Mesenchymal stem cell of adipose (primary cell): ENCODE results near the gene JAKMIP1.

DNA sequence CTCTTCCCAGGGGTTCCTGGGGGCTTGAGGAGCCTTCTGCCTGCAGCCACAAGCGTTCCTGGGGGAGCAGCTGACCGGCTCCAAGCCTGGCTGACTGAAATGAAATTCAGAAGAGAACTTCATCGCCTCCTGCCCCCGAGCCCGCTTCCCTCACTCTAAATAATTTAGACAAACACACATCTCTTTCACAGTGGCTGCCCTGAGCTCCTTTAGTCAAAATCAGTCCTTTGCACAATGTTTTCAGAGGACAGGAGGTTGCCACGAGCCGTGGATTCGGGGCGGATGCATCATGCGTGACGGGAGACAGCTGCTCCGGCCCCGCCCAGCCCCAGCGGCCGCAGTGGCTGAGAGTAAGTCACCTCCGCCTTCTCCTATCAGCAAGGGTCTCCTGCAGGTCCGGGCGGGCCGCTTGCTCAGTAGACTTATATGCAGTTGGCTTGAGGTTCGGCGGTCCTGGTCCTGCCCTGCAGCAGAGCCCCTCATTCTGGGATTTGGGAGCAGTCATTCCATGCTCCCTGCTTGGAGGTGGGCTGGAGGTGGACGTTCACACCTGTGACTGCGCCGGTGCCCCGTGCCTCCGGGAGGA is 86.5 kb upstream of the ADRA2C start:
- CAGE, long polyA plus RNA = no peak

- CAGE, long polyA plus RNA = no peak
These were observed 58.1 kb upstream of the ADRA2C start for GRCh38 chr4:3707898-3708641.

- CAGE, long polyA plus RNA = no peak
These were observed 96.4 kb downstream of the ADRA2C start for GRCh38 chr4:3862507-3863042.

- CAGE, long polyA plus RNA = no peak
These were observed 153.2 kb downstream of the OTOP1 start for GRCh38 chr4:4073481-4074006.

- CAGE, long polyA plus RNA = no peak
These were observed 87.8 kb downstream of the OTOP1 start for GRCh38 chr4:4138917-4139328.

DNA sequence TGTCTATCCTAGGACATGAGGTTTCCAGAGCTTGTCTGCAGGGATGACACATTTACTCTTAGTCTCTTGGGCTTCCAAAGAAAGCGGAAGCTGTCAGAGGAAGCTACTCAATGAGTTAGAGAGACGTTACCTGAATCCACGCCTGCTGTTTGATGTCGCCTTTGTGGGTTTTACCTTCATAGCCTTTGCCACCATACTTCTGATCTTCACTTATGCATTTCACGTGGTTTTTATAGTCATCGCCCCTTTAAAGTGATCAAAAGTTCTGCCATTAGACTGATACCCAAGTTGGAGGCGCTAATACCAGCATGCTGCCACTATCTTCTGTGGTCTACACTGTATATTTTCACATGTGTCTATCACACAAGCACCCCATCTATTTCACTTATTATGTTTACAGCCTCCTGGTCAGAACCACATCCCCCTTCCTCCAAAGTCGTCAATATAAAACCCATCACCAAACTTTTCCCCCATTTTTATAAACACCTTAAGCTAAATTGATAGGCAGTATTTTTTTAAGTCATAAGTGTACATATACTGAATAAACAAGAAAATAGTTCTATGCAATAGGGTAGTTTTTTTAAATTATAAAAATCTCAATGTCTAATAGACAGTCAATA is 8.2 kb downstream of the LYAR start:
- CAGE, long polyA plus RNA = no peak

GRCh38 chr4:4348366-4349021 is 38.4 kb upstream of the NSG1 start:
- CAGE, long polyA plus RNA = no peak

- CAGE, long polyA plus RNA = no peak
These were observed 57.1 kb downstream of the STX18 start for GRCh38 chr4:4484586-4485272.

GRCh38 chr4:4851728-4851971 is 7.8 kb upstream of the MSX1 start:
- CAGE, long polyA plus RNA = no peak

GRCh38 chr4:4990759-4991541 is 28.3 kb downstream of the CYTL1 start:
- CAGE, long polyA plus RNA = no peak

GRCh38 chr4:5526028-5526450 is 182.3 kb downstream of the EVC2 start:
- CAGE, long polyA plus RNA = no peak

GRCh38 chr4:5825376-5825834 is 67.5 kb downstream of the CRMP1 start:
- CAGE, long polyA plus RNA = no peak

DNA sequence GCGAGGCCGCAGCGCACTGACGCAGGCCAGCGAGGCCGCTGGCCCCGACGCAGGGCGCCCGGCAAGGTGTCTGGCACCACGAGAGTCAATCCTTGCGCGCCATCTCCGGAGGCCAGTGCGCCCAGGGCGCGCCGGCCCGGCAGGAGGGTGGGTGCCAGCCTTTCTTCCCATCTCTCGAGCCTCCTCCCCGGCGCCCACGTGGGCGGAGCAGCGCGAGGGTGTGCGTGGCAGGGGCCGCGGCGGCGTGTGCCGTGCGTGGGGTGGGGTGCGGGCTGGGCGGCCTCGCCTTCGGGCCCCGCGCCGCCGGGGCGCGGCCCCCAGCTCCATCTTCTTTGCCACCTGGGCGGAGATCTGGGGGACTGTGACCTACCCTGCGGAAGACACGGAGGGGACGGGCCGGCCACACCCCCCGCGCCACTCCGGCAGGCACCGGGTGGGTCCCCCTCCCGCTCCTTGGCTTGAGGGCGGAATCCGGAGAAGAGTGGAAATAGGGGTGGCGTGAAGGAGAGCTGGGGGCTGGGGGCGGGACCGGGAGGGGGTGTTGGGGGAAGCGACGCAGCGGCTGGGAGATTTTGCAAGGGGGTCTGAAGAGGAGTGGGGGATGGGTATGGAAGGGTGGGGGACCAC is 801 bp downstream of the JAKMIP1 start:
- CAGE, long polyA plus RNA = no peak

DNA sequence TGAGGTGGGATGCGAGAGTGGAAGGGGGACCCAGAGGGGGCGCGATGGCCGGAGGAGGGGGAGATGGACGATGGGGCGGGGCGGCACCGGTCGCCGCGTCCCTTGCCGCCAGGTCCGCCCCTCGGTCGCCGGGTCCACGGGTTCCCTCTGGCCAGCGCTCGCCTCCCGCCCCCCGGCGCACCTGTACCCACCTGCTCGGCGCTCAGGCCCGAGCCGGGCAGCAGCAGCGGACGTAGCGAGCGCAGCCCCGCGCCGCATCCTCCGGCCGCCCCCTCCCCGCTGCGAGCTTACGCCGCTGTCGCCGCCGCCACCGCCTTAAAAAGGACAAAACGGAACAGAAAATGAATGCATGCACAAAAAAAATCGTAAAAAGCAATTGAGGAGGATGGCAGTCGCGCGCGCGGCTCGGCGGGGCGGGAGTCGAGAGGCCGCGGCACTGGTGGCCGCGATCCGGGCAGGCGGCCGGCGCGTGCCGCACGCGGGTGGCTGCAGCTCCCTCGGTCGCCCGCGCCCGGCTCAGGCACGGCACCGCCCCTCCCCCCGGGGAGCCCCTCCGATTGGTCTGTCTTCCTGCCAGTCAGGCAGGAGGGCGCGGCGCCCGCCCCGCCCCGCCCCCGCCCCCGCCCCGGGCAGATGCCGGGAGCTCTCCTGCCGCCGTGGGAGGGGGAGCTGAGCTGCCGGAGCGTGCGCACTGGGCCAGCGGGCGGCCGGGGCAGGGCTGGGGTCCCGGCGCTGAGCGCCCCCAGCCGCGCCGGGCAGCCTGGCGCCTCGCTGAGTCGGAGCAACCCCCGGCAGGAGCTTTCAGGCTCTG is at the start of gene JAKMIP1:
Gene JAKMIP1 (minus strand): TSS at position 488 of the 811 bp plus-strand sequence.
- CAGE, long polyA plus RNA = no peak

- CAGE, long polyA plus RNA = no peak
These were observed 16.6 kb upstream of the ENSG00000170846 start for GRCh38 chr4:6657249-6657733.

- CAGE, long polyA plus RNA = no peak
These were observed 4.5 kb upstream of the S100P start for GRCh38 chr4:6688745-6689973.

DNA sequence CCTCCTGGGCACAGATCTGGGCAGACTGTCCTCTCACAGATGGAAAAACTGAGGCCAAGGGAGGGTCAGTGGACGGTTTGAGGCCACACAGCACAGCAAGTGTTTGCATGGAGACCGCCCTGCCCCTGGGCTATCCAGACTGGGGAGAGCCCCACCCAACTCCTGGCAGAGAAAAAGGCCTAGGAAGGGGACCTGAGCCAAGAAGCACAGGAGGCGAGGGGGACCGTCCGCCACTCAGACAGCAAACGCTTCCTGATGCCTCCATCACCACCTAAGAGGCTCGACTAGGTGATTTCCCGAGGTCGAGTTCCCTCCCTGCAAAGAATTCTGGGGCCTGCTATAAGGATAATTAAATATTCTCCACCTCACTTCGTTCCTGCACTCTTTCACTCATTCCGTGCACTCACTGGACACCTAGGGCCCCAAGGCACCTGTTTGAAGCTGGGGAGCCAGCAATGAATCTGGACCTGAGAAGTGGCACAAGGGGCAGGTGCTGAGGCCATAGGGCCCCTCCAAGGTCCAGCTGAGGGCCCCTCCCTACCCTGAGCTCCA is 31.9 kb downstream of the BLOC1S4 start:
- CAGE, long polyA plus RNA = no peak

GRCh38 chr4:6755353-6755542 is 27.3 kb upstream of the KIAA0232 start:
- CAGE, long polyA plus RNA = no peak

DNA sequence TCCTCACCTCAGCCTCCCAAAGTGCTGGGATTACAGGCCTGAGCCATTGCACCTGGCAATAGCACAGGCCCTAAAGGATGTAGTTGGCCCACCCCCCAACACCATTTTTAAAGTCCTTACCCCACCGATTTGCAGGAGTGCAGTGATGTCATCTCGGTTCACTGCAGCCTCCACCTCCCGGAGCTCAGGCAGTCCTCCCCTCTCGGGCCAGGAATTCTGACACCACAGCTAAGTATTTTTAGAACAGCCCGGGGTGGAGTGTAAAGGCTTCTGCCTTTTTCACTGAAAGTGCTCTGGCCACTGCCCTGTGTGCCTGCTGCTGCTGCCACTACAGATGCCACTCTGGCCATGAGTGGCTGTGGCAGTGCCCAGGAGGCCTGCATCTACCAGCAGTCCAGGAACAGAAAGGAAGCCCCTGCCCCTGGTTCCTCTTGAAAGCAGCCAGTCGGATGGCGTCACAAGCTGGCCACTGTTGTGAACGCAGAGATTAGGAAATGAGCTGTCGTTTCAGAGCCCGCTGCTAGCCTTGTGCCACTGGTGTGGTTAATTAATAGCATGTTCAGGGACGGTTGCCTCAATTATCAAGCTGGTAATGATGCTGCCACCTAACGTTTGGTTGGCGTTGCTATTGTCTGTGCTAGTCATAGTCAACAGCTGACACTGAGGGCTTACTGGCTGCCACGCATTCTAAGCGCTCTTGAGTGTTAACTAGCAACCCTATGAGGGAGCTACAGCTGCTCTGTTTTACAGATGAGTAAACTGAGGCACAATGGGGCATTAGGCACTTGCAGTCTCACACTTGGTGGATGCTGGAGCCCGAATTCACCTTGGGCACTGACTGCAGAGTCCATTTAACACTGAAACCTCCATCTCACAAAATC is 23.5 kb upstream of the TBC1D14 start:
- CAGE, long polyA plus RNA = no peak

DNA sequence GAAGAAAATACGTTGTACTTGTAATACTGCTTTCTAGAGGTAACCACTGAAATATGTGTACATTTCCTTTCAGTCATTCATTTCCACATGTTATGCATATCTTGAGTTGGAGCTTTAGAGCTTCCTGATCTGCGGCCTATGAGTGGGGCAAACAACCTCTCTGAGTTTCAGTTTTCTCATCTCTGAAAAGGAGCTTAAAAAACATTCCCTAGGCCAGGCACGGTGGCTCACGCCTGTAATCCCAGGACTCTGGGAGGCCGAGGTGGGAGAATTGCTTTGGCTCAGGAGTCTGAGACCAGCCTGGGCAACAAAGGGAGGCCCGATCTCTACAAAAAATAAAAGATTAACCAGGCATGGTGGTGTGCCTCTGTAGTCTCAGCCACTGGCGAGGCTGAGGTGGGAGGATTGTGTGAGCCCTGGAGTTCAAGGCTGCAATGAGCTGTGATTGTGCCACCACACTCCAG is 5.3 kb upstream of the TBC1D14 start:
- CAGE, long polyA plus RNA = no peak